GM23248 (cell line): ENCODE data around the gene OLFML3.

DNA sequence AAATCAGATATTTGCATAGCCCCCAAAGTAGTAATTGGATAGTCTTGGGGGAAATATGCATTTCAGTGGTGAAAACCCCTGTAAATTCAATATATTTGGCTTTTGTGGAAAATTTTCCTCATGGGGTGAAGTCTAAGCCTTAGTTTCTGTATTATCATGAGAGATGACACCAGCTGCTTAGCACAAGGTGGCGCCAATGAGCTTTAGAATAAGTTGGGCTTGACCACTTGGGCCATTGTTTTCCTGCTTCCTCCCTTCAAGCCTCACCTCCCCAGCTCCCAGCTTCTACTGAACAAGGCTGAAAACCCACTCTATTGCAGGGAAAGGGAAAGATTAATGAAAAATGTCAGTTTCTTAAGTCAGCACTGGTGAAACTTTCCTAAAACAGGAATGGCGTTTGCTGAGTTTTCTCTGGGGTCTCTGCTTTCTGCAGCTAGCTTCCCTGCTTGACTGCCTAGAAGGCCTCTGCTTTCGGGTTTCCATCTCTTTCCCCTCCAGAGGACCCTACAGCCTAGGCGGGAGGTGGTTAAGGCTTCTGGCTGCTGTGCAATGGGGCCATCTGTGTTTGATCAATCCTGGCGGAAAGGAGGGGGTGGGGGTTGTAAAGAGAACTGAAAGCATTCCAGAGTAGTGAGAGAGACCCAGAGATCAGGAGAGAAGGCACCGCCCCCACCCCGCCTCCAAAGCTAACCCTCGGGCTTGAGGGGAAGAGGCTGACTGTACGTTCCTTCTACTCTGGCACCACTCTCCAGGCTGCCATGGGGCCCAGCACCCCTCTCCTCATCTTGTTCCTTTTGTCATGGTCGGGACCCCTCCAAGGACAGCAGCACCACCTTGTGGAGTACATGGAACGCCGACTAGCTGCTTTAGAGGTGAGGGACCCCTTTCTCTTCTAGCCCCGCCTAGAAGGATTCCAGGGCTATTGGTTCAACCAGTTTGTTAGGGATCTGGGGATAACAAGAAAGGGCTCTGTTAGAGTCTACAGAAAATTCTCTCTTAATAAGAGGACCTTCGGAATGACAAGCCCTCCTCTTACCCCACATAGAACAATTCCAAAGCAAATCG is at the start of gene OLFML3:
OLFML3 (plus strand) TSS at position 716 of the 1,065 bp plus-strand sequence.
- RAMPAGE, long total RNA: start-site peak on the plus strand centred at position 728 of the sequence, 48 bp wide, 96 and 334 reads in 2 replicates

GRCh38 chr1:114154729-114155175 is 1.1 kb upstream of the SYT6 start:
- RAMPAGE, long total RNA: no peak

- RAMPAGE, long total RNA: no peak
These were observed 117.1 kb upstream of the SYT6 start for GRCh38 chr1:114270836-114271080.

- RAMPAGE, long total RNA: no peak
These were observed 169.7 kb downstream of the TRIM33 start for GRCh38 chr1:114341273-114341784.

- RAMPAGE, long total RNA: no peak
These were observed 331 bp upstream of the TRIM33 start for GRCh38 chr1:114511390-114511678.

DNA sequence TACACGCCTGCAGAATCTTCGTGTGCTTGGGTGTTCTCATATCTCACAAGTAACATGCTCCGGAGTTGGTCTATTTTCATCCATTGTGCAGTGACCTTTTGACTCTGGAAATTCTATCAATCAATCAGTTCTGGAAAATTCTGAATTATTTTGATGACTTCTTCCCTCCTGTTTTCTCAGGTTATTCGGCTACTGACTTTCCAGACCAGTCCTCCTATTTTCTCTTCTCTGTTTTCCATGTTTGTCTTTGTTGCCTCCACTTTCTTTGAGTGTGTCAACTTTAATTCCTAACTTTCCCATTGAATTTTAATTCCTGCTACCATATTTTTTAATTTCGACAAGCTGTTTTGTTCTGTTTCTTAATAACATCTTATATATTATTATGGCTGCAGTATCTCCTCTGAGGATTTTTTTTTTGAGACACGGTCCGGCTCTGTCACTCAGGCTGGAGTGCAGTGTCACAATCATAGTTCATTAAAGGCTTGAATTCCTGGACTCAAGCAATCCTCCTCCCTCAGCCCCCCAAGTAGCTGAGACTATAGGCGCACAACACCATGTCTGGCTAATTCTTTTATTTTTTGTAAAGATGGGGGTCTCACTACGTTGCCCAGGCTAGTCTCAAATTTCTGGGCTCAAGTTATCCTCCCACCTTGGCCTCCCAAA is 16.1 kb downstream of the BCAS2 start:
- RAMPAGE, long total RNA: no peak

DNA sequence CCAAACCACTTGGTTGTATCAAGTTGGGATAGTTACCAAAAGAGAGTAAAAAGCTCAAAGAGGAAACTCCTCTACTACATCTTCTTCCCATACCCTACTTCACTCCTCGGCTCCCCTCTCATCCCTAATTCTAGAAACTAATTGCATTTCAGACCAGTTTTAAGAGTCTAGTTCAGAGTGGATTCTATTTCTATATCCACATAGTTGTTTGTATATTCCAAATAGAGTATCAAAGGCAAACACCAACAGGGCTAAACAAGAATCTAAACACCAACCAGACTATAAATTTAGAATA is 29.8 kb upstream of the BCAS2 start:
- RAMPAGE, long total RNA: no peak

- RAMPAGE, long total RNA: no peak
These were observed 724 bp downstream of the DENND2C start for GRCh38 chr1:114669092-114669558.

DNA sequence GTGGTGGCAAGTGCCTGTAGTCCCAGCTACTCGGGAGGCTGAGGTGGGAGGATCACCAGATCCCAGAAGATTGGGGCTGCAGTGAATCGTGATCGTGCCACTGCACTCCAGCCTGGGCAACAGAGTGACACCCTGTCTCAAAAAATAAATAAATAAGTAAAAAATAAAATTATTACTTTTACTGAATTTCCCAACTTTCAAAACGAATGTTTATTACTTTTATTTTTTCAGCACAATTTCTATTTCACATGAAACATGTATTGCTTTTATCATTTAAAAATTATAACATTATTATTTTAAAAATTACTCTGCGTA is 684 bp downstream of the AMPD1 start:
- RAMPAGE, long total RNA: no peak

GRCh38 chr1:114725477-114726071 is 9.0 kb upstream of the NRAS start:
- RAMPAGE, long total RNA: no peak

- RAMPAGE, long total RNA: no peak
These were observed 11.1 kb upstream of the NRAS start for GRCh38 chr1:114727515-114728276.

- RAMPAGE, long total RNA: no peak
These were observed 660 bp upstream of the CSDE1 start for GRCh38 chr1:114758459-114758829.

DNA sequence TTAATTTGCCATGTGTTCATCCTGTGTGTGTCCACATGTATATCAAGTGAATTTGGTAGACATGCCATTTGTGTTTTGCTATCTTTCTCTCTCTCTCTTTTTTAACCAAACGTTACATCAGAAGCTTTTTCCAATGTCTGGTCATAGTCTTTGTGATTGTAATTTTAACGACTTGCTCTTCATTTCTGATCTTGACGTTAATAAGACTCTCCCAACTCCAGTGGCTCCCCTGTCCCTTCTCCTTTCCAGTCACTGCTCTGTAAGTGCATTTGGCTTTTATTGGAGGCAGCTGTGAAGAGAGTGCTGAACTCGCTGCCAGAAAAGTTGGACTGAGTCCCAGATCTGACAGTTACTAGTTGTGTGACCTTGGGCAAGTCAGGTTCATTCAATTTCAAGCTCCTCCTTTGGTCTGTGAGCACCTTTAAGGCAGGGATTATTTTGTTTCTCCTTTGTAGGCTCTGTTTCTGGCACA is 109.6 kb upstream of the TSPAN2 start:
- RAMPAGE, long total RNA: no peak

DNA sequence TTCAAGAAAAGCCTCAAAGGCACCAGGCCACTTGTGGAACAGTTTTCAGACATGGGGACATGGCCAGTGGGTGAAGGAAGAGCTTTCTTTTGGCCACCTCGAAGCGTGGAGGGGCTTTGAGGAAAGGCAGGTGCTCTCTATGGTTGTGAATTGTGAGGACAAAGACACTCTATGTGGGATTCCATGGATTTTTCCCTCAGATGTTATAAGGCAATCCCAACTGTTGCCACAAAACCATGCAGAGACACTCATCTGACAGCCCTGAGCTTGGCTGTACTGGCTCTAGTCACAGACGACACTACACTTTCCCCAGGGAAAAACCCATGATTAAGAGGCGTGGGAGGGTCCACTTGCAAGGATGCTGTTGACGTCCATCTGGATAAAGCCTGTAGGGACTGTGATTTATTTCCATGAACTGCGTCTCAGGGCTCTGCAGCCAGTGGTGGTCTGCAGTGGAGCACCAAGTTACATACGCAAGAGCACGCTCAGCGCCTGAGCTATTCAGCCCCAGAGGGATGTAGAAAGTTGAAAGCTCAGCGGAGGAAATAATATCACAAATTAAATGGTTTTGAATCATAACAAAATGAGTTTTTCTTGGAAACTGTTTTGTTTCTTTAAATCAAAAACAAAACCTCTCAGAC is 71.4 kb downstream of the NGF start:
- RAMPAGE, long total RNA: no peak

- RAMPAGE, long total RNA: no peak
These were observed 95.8 kb upstream of the VANGL1 start for GRCh38 chr1:115545632-115546652.

DNA sequence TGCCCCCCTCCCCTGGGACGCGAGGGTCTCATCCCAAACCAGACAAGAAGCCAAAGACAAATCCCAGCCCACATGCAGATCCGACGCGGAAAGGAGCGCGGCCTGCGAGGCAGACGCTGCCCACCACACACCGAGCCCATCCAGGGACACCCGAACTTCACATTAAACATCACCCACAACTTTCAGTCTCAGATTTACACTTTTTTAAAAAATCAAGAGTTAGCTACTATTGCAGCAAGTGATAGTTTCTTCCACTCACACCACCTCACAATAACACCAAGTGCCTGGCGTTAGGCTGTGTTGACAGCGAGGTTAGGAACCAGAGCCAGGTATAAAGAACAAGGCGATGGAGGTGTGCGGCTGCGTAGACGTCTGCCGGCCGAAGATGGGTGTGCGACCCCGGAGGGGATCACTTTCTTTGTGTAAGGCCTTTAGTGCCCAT is 12.0 kb downstream of the NHLH2 start:
- RAMPAGE, long total RNA: no peak

DNA sequence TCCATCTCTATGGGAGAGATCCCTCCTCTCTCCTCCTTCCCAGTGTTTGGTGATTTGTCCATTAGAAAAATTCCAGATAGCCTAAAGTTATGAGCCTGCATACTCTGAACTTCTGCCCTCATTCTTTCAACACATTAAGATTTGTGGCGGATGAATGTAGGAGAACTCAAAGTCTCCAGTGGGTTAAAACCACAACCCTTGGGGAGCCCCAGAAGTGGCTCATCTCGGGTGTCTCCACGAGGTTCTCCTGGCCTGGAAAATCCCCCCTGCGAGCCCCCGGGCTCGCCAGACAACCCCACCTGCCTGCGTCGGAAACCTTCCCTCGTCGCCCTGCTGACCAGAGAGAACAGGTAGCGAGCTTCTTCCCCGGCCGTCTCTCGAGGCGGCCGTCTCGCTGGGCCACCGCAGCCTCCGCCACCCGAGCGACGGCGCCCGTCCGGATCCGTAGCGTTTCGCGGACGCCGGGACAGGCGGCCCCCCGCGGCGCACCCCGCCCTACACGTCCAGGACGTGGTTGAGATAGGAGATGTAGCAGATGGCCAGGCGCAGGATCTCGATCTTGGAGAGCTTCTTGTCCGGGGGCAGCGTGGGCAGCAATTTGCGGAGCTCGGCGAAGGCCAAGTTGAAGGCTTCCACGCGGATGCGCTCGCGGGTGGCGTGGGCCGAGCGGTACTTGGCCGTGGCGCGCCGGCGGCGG is 3.3 kb downstream of the NHLH2 start:
- RAMPAGE, long total RNA: no peak

DNA sequence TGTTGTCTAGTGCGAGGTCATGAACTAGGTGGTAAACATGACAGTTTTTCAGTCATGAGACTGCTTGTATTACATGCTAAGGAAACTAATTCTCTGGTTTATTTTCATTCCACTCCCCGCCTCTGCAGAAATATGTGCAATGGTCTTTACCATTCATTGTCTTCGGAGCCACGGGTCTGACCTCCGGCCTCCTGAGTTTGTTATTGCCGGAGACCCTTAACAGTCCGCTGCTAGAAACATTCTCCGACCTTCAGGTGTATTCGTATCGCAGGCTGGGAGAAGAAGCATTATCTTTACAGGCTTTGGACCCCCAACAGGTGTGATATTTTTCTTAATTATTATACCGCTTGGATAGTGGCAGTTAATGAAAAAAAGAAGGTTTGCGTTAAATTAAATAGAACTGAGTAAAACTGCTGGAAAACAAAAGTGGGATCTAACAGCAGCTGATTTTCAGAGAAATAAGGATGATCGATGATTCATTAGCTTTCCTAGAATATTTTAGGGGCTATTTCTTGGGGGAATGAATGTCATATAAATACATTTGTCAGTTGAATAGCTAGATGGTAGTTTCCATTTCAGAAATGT is 44.7 kb upstream of the MAB21L3 start:
- RAMPAGE, long total RNA: no peak

DNA sequence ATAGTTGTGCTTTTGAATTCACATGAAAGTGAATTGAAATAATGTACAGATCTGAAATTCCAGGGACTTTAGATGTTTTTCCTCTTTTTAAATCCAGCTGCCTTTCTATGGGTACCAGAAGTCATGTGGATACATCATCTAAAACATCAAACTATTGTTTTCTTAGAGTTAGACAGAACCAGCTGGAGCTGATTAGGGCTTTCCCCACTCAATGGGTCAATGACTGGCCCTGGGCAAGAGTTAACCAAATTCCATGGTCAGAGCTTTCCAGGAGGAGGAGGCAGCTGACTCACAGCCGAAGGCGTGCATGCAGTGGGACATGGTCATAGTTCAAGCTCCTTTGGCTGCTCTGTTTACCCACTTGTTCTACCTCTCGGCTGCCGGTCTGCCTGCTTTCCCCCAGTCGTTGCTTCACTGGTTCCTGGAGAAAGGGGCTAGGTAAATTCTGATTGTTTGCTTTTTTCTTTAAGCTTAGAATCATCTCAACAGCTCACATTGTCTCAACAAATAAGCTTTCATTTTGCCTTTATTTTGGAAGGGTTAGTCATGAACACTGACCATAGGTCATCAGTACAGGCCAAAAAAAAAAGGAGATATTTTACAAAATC is 11.7 kb downstream of the MAB21L3 start:
- RAMPAGE, long total RNA: no peak

DNA sequence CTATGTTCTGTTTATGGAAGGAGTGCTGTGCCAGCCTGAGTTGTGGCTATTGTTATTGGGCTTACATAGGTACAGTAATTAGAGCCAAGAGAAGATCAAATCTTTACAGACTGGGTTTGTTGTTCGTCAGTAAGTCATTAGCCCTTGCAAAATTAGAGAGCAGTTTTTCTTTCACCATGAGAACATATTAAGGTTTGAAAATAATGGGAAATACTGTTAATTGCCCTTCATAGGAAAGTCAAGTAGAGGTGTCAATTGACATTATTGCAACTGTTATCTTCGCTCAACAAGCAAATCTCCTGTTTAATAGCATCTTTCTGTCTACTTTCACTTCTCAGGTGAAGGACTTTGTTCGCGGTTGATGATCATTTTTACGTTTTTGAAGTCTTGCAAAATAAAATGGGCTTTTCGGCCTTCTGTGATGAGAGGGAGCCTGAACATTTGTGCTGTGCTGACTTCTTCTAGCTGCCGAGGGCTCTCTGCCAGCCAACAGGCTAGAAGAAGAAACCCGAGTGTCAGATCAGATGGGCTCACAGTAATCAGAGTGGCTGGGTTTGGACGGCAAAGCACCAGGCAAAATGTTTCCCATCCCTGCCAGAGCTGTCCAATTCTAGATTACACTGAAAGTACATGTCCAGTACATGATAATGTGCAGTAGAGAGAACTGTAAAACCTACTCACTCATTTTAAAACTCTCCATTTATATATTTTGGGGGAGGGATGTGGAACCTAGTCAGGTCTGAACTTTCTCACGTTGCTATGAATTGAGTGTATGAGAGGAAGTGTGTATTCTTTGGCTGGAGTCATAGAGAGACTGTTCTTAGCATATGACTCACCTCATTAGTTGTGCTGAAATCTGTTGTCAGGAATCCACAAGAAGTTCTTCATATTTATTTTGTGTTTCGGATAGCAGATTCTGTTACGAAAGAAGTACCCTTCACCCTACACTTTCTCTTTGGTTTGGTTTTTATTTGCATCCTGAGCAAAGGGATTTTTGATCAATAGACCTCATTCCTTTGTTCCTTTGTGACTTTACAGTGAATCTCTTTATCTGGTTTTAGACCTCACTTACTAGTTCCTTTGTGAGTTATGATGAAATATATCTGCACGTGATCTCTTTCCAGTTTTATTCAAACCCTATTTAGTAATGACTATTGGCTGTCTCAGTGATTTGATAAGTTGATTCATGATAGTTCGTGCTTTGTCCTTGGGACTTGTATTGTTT is 4.6 kb downstream of the ATP1A1 start:
- RAMPAGE, long total RNA: no peak